H9 (cell line): ENCODE measurements around a stretch of chr19.

GRCh38 chr19:18254963-18255140 is 19.4 kb downstream of the IQCN start:
- PRO-cap: bidirectional peak, plus-strand start at chr19:18255306, minus-strand start at chr19:18255073

GRCh38 chr19:18264063-18265128 is 9.9 kb downstream of the IQCN start:
- PRO-cap: no peak

DNA sequence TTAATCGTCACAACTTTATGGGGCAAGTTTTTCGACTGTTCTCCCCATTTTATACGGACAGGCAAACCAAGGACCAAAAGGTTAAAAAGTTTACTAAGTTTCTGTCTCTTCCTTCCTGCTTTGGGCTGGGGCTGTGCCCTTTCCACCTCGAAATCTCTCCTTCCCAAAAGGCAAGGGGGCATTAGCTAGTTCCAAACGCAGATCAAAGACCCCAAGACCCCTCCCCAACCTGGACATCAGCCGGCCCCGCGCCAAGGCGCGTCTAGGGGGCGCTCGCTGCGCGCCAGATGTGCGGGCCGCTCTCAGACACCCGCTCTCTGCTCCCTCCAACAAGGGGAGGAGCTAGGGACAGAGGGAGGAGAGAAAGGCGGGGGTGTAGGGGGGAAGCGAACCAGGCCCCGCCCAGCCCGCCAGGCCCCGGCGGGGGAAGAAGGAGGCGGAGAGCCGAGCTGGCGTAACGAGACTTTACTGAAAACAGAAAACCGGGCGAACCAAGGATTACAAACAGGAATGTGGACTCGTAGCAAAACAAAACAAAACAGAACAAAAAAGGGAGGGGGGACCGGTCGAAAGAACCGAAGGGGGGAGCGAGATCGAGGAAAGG is 2.0 kb downstream of the JUND start:
- PRO-cap: bidirectional peak, plus-strand start at position 477 of the sequence, minus-strand start at position 291 of the sequence

GRCh38 chr19:18310500-18311168 is 12.2 kb downstream of the LSM4 start:
- PRO-cap: no peak

GRCh38 chr19:18340974-18341646 is 712 bp downstream of the PGPEP1 start:
- PRO-cap: bidirectional peak, plus-strand start at chr19:18341489, minus-strand start at chr19:18341308

GRCh38 chr19:18362752-18363134 is 22.3 kb downstream of the PGPEP1 start:
- PRO-cap: no peak

DNA sequence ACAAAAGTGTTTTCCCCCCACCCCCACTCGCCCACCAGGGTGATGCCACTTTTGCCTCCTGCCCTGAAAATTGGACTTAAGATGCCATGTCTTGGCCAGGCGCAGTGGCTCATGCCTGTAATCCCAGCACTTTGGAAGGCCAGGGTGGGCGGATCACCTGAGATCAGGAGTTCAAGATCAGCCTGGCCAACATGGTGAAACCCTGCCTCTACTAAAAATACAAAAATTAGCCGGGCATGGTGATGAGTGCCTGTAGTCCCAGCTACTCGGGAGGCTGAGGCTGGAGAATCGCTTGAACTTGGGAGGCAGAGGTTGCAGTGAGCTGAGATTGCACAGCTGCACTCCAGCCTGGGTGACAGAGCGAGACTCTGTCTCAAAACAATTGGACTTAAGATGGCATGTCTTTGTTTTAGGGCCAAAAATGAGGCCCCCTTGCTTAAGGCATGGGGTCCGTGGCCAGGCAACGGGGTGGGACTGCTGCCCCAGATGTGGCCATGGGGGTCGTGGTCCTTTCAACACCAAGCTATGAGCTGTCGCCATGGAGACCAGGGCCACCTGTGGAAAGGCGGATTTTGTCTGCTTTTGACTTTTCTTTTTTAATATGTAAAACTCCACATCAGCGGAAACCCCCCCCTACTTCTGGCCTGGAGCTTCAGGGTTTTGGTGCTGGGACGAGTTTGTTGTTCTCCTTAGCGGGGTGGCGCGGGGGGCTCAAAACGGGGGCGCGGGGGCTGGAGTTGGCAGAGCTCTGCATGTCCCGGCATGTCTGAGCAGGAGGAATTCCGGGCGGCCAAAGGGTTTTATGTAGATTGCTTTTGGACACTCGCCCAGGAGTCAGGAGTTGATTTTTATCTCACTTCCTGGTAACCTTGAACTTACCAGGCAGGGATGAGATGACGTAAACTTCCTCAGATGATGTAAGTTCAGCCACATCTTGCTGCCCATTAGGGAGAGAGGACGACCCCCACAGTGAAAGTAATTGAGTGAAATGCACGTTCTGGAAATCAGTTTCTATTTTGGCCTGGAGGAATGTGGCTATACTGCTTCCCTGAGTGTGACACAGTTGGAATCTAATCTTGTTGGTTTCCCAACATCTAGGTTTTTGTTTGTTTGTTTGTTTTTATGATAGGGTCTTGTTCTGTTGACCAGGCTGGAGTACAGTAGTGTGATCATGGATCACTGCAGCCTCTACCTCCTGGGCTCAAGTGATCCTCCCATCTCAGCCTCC is 21.3 kb upstream of the GDF15 start:
- PRO-cap: bidirectional peak, plus-strand start at position 1,007 of the sequence, minus-strand start at position 768 of the sequence

- PRO-cap: no peak
Observed at GRCh38 chr19:18414769-18416038, 4.0 kb upstream of the SSBP4 start.

DNA sequence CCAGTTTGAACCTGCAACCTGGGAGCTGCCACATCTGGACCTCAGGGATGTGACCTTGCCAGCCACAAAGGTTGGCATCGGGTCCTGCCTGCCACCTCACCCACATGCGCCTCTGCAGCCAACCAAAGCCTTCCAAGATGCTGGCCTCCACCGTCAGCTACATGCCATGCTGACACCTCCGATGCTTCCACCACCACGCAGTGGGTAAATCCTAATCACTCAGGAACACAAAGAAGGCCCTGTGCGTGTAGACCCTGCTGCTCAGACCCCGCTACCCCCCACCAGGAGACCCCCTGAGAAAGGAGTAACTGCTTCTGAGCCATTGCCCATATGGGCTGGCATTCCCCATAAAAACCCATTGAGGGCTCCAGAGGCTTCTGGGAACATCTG is 35.0 kb downstream of the ELL start:
- PRO-cap: no peak

DNA sequence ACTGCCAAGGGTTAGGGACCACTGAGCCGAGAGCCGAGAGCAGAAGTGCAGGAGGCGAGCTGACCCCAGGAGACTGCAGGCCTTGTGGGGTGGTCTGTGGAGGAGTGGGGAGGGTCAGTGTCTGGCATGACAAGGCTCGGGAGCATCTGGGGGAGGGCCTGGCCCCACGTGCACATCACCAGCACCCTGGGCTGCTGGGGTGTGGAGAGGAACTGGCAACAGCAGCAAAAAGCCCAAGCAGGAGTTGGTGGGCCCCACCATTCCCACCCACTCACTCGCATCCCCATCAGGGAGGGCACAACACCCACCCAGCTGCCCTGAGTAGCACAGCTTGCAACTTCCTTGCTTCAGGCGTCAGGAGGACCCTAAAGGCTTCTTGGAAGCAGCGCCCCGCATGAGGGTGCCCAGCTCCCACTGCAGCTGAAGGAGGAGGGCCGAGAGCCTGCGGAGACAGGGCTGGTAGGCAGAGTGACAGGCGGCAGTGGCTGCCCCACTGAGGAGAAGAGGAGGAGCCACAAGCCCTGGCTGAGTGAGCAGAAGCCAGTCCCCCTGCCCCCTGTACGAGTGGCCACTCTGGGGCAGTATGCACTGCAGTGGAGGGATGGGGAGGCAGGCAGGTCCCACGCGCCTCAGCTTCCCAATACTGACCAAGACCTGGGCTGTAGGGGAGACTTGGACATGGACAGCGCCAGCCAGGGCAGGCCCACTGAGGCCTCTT is 26.6 kb downstream of the ELL start:
- PRO-cap: no peak

DNA sequence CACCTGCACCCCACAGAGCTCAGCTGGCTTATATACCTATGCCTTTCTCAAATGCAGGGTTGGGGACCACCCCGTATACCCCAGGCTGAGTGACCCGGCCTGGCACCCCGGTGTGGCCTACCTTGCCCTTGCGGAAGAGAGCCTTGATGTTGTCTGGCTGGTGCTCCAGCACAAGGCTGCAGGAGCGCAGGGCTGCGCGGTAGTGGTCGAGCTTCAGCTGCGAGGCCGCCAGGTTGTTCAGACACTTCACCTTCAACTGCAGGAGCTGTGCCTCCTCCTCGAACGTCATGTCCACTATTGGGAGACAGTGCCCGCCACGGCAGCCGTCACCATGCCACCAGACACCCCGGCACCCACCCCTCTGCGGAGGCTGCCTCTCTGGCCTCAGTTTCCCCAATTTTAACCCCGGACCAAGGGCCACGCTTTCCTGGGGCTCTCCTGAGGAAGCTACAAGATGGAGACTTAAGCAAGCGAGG is 5.9 kb downstream of the FKBP8 start:
- PRO-cap: no peak

- PRO-cap: no peak
Observed at GRCh38 chr19:18541434-18542189, 1.8 kb downstream of the FKBP8 start.

- PRO-cap: no peak
Observed at GRCh38 chr19:18578693-18579084, 7.0 kb downstream of the UBA52 start.

DNA sequence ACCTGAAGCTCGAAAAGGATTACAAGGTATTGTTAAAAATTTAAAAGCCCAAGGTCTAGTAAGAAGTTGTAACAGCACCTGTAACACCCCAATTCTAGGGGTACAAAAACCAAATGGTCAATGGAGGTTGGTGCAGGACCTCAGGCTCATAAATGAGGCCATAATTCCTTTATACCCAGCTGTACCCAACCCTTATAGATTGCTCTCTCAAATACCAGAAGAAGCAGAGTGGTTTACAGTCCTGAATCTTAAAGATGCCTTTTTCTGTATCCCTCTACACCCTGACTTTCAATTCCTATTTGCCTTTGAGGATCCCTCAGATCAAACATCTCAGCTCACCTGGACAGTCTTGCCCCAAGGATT is 7.5 kb upstream of the REX1BD start:
- PRO-cap: no peak

DNA sequence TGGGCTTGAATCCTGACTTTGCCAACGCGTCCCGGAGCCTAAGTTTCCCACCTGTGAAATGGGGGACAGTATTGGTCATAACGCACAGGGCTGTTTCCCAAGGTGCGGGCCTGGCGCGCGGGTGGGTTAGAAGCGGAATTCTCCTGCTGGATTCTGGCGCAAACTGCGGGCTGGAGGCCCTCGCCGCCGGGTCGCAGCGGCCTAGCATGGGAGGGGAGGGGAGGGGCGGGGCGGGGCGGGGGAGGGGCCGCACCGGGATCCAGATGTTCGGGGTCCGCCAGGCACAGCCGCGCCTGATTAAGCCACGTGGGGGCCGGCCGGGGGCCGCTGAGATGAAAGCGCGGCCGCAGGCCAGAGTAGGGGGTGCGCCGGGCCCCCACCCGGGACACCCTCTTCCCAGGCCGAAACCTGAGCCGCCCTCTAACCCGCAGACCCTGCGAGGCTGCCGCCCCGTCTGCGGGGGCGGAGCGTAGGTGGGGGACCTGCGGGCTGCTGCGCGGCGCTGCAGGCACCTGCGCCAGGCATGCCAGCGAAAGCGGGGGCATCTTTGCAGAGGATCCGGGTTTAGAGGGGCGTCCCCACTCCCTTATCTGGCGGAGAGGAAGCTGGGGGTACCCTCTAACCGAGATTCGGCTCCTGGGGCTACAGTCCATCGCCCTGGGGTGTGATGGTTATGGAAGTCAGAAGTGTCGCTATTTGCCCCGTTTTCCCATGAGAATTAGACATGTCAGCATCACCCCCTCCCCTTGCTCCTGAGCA is 1.0 kb upstream of the TMEM59L start:
- PRO-cap: unidirectional peak, minus-strand start at position 165 of the sequence

- PRO-cap: no peak
Observed at GRCh38 chr19:18665642-18666345, 17.7 kb upstream of the CRTC1 start.

GRCh38 chr19:18733400-18733766 is 49.9 kb downstream of the CRTC1 start:
- PRO-cap: no peak

DNA sequence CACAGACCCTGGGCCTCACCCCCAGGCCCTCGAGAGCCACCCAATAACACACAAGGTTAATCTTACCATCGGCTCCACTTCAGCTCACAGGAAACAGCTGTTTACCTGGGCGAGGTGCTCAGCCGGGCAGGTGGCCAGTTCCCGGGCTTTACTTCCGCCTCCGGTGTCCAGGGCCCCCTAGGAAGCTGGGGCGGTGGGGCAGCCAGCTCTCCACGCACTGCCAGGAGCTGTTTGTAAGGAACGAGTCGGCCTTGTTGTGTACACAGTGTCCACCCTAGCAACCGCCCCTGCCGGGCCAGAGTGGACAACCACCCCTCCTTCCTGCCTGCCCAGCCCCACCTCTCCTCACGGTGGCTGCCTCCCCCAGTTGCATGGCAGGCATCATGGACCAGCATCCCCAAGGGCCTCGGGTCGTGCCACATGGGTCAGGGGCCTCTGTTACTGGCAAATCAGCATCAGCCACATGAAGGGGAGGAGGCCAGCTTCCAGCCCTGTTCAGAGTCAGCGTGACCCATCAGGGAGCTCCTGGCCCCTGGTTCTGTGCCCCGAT is 49.3 kb downstream of the COMP start:
- PRO-cap: no peak

GRCh38 chr19:18793551-18793961 is 2.5 kb upstream of the COMP start:
- PRO-cap: no peak

DNA sequence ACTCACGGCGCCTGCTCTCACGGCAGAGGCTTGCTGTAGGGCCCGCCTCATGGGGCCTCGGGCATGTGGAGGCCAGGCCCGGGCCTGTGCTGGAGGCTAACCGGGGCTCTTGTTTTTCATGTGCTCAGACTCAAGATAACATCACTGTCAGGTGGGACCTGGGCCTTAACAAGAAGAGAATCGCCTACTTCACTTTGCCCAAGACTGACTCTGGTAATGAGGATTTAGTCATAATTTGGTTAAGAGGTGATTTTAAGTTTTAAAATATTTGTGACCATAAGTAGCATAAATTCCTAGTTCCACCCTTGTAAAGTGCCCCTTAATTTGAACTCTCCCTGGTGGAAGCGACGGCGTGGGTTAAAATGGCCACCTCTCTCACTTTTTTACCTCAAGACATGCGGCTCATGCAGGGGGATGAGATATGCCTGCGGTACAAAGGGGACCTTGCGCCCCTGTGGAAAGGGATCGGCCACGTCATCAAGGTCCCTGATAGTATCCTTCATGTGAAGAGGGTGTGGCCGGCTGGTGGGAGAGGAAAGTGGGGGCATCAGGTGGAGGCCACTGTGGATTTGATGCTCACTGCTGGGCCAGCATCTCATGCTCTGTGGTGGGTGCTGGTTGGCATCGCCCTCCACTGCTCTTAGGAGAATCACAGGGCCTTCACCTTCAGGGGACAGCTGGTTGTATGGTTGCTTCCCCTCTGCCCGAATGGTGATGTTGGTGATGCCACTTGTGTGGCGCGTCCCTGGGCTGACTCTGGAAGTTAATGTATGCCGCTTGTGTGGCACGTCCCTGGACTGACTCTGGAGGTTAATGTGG is 21.3 kb downstream of the UPF1 start:
- PRO-cap: no peak